Trachea (tissue), 1 donor: ENCODE results near the genes ITM2C and HTR2B.

GRCh38 chr2:230463895-230464346, 47.9 kb downstream of the SP100 start:
- PRO-cap = no peak

GRCh38 chr2:230512697-230513526, 96.9 kb downstream of the SP100 start:
- PRO-cap = no peak

- PRO-cap = no peak
Measured at GRCh38 chr2:230660415-230661013, 52.1 kb upstream of the CAB39 start.

GRCh38 chr2:230729271-230729635, 16.6 kb downstream of the CAB39 start:
- PRO-cap = no peak

DNA sequence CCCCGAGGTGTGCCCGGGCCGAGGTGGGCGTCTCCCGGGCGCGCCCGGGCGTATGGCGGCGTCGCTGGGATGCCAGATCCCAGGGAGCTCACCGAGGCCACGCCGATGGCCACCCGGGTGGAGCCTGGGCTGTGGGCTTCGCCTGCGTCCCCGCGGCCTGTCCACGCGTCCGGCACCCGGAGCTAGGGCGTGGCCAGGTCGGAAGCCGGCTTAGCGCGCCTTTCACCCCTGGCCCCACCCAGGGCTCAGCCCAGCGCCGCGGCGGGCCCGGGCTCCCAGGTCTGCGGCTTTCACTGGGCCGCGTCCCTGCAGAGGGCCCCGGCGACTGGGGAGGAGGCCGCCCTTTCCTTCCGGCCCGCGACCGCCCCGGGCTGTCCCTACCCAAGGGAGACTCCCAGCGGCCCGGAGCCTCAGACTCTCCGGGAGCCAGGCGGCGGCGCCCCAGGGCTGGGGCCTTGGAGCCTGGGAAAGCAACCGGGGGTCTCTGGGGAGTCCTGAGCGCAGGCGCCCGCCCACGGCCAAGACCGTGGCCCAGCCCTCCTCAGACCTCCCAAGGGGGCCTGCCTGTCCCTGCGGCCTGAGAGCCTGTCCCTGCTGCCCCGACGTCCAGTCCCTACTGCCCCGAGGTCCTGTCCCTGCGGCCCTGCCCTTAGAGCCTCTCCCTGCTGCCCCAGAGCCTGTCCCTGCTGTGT, 36.3 kb upstream of the ITM2C start:
- PRO-cap = no peak

GRCh38 chr2:230864423-230865163, at the start of gene ITM2C:
TSS of gene ITM2C (plus strand) at chr2:230864942.
- PRO-cap = unidirectional peak, plus-strand start at chr2:230864948

- PRO-cap = no peak
Measured at GRCh38 chr2:230865164-230865814, 547 bp downstream of the ITM2C start.

- PRO-cap = unidirectional peak, plus-strand start at chr2:230867483
Measured at GRCh38 chr2:230866721-230867748, 2.3 kb downstream of the ITM2C start.

DNA sequence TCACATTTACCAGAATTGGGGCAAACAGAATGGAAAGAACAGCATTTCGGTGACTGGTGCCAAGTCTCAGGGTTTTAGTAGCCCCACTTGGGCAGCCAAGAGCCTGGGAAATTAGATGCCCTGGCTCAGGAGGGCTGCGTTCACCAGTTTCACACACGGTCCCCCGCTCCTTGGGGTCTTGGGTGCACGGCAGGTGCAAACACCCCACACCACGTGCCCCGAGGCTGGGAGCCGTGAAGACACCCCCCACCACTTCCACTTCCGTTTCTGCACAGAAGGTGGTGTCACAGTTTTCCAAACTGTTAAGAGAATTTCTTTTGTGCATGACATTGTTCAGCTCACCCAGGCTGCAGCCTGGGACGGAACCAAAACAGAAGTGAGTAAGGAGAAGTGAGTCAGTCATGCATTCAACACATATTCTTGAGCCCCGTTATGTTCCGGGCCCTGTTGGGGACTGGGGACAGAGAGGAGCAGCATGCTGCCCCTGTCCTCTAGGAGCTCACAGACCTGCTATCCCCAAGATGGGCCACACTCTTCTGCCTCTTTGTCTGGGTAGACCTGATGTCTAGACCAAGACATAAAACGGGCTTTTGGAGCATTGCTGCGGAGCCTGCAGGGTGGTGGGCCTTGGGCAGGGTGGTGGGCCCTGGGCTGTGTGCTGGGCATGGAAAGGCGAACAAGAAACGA, 29.6 kb downstream of the ITM2C start:
- PRO-cap = no peak

GRCh38 chr2:230905271-230905727, 19.7 kb downstream of the GPR55 start:
- PRO-cap = no peak

GRCh38 chr2:231057592-231057949, 904 bp downstream of the PSMD1 start:
- PRO-cap = no peak

DNA sequence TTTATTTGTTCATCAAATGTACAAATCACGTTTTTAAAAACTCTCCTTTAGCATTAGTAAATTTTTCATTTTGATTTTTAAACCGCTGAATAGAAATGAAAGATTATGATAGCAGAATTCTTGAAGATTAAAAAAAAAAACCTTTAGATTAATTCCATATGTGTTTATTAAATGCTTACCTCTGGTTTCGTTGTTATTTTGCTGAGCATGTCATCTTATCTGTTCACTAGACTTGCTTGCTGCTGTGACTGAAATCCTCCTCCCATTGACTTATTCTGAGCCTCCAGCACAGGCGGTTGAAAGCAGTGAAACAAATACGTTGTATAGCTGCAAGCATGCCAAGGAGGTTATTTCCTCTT, at the start of gene HTR2B:
TSS of gene HTR2B (minus strand) at position 250 of the 359 bp plus-strand sequence.
- PRO-cap = no peak

- PRO-cap = unidirectional peak, plus-strand start at chr2:231212539
Measured at GRCh38 chr2:231212227-231212739, 13.9 kb downstream of the ARMC9 start.

- PRO-cap = no peak
Measured at GRCh38 chr2:231222496-231222828, 24.0 kb downstream of the ARMC9 start.

GRCh38 chr2:231378064-231378764, 17.3 kb upstream of the B3GNT7 start:
- PRO-cap = no peak

DNA sequence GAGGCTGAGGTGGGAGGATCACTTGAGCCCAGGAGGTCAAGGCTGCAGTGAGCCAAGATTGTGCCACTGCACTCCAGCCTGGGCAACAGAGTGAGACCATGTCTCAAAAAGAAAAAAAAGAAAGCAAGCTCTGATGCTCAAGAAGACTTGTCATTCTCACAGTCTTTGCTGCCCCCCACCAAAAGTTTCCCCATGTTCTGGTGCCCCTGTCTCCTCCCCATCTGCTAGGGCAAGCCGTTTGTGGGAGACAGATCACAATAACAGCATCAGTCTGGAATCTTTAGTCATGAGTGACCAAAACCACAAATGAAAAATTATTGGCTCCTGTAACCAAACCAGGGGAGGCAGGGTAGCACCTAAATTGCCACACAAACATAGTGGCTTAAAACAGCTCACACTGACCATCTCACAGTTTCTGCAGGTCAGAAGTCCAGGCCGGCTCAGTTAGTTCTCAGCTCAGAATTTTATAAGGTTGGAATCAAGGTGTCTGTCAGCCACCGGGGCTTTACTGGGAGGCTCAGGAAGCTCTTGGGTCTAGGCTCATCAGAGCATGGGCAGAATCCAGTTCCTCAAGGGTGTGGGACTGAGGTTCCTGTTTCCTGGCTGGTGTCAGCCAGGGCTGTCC, 9.1 kb upstream of the B3GNT7 start:
- PRO-cap = no peak

- PRO-cap = no peak
Measured at GRCh38 chr2:231387909-231389059, 7.2 kb upstream of the B3GNT7 start.

- PRO-cap = no peak
Measured at GRCh38 chr2:231396118-231396333, 516 bp downstream of the B3GNT7 start.

DNA sequence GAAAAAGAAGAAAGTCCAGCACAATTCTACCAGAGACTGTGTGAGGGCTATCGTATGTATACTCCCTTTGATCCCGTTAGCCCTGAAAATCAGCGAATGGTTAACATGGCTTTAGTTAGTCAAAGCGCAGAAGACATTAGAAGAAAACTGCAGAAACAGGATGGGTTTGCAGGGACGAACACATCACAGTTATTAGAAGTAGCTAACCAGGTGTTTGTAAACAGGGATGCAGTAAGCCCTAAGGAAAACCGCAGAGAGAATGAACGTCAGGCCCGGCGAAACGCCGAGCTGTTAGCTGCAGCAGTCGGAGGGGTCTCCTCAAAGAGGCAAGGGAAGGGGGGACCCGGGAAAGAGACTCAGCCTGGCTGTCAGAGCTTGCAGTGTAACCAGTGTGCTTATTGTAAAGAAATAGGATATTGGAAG, 7.3 kb downstream of the B3GNT7 start:
- PRO-cap = no peak

- PRO-cap = no peak
Measured at GRCh38 chr2:231515484-231516170, 14.6 kb downstream of the NMUR1 start.